GM23248 (cell line): ENCODE measurements around a stretch of chr12.

DNA sequence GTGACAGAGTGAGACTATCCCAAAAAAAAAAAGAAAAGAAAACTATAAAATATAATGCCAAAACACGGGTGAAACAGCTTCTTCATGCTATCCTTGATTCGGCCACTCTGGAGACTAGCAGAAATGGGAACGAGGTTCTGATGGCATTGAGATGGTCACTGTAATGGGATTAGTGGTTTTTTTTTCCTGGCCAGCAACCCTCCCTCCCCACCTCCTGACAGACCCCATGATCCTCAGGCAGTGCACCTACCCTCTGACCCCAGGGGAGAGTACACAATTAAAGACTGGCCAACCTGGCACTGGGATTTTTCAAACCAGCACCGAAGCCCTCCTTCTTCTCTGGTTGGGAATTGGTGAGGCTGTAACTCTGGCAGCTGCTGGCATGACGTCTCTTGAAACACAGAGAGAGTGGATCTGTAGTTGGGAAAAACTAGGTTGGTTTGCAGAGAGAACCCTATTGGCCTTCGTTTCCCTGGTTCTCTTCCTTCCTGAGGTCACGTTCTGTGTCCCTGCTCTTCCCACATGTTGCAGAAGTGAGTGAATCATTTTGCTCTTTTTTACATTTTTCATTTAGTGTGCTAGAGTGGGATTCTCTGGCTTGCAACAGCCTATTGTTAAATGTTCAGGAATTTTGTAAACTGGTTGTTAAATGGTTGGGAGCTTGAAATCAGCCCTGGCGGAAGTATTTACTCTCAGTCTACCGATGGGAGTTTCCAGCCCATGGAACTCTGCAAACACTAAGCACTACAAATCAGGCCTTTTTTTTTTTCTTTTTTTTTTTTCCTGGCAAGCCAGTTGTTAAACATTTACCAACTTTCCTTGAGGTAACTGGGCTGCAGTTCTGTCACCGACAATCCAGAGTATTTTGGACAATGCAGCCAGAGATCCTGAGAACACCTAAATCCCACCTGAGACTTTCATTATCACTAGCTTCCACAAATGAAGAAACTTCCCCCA, 26.7 kb upstream of the CKAP4 start:
- RAMPAGE, long total RNA, result no peak

- RAMPAGE, long total RNA, result no peak
These were observed 50.1 kb downstream of the RFX4 start for GRCh38 chr12:106633015-106633257.

DNA sequence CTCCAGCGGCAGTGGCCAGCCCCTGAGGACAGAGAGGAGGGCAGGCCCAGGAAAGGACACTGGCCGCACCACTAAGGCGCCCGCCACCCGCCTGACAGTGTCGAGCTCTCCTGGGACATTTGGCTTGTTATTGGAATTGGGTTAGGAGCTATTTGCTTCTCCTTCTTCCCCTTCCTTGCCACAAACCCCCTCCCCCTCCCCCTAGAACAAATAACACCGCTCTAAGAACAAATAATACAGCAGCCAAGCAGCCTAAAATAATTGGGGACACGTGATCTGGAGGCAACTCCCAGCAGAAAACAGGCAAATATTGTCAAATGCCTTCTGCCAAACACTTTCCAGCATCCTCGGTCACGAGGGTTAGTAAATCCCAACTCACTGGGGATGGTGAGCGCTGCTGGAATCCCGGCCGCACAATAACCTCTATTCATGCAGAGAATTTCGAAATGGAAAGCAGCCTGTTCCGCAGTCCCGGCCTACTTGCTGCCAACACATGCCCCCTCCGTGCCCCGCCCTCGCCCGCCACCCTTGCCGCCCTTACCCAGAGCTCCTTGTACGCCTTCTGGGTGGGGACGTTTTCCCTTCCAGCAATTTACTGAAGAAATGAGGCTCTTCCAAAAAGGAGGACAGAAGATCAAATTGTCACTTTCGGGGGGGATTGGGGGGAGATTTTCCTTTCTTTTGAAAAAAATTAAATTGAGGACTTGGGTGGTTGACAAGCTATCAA, 62.2 kb downstream of the RFX4 start:
- RAMPAGE, long total RNA, result no peak

DNA sequence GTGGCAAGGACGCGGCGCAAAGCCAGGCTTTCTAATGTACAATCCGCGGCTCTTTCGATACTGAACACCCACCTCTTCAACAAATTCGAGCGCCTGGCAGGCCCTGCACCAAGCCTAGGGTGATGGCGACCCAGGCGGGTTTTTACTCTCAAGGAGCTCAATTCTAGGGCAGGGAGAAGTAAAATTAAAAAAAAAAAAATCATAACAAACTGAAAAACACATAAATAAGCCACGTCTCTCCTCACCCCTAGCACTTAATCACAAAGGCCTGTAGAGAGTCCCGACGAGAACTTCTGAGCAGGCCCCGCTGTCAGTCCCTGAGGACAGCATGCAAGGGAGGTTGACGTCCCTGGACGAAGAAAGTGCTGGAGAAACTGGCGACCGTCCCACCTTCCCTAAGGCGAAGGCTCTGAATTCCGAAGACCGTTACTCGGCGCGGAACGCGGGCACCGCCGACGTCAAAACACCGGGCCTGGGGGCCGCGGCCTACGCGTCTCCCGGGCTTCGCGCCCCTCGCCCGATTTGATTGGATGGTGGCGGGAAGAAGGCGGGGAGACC, 597 bp upstream of the TMEM263 start:
- RAMPAGE, long total RNA, result no peak

GRCh38 chr12:107320802-107321647, 2.8 kb downstream of the ABTB3 start:
- RAMPAGE, long total RNA, result no peak

DNA sequence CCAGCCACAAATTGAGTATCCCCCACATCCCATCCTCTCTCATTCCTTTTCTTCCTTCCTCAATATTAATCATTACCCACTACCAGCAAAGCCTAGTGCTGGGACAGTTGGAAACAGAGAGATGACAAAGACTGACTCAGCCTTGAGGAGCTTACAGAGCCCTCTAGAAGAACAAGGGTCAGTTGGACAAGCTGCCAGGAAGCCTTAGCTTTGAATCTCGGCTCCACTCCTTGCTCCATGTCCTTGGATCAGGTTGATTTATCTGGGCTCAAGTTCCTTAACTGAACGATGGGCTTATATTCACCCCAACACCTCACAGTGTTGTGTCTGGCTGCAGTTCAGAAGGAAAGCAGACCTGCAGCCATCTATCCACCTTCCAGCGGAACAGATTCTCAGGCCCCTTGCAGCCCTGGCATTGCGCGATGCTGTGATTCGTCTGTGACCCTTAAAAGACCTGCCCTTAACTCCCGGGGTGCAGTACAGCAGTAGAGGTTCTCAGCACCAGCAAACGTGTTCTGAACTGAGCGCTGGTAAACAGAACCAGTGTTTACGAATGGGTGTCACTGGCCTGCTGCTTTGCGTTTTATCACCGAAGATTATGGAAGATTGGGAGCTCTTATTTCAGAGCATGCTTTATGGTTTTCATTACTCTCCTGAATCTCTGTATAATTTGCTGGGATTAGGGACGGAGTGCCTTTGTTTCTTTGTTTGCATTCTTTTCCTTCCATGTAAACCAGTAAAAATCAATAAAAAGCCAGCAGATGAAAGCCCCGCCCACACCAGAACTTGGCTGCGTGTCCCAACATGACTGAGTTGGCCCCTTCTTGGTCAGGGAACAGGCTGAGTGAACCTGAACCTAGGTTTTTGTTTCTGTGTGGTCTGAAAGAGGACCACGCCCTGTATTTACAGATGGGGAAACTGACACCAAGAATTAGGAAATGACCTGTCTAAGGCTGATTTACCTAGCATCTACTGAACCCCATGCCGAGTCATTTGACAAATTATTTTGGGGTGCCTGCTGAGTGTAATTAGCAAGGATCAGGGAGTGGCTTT, 61.7 kb downstream of the ABTB3 start:
- RAMPAGE, long total RNA, result no peak

GRCh38 chr12:107392819-107393292, 74.6 kb downstream of the ABTB3 start:
- RAMPAGE, long total RNA, result no peak

DNA sequence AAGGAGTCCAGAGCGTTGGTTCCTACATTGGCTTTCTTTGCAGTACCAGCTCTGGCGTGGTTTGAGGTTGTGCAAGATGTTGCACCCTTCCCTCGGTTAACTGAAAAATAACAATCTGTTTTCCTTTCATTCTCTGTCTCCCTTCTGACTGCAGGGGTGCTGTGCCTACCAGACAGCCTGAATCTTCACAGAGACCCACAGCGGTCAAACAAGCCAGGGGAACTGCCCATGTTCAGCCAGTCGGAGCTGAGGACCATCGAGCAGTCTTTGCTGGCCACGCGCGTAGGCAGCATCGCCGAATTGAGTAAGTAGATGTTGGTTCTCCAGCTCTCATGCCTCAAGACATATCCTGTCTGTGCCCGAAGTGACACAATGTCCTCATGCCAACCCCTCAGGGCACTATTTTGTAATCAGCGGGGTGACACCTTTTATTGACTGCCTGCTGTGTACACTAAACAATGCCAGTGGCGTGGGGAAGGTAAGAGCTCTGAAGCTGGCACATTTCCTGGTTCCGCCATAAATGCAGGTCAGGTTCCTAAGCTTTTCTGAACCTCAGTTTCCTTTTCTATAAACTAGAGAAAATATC, 165.2 kb upstream of the PWP1 start:
- RAMPAGE, long total RNA, result no peak

DNA sequence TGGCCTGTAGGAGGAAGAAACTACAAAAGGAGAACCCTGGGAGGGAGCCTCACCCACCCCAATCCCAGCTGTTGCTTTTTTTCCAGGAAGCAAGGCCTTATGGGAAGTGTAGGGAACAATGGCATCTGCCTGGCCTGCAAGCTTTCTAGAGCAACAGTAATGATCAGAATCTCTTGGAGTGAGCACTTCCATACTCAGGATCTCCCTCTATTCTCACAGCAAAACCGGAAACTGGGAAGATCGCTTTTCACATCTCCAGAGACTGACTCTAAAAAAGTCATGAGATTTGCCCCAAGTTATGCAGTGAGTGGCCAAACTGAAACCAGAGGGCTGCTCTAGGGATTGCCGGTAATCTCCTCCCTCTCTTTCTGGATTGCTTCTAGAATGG, 125.3 kb upstream of the PWP1 start:
- RAMPAGE, long total RNA, result no peak

DNA sequence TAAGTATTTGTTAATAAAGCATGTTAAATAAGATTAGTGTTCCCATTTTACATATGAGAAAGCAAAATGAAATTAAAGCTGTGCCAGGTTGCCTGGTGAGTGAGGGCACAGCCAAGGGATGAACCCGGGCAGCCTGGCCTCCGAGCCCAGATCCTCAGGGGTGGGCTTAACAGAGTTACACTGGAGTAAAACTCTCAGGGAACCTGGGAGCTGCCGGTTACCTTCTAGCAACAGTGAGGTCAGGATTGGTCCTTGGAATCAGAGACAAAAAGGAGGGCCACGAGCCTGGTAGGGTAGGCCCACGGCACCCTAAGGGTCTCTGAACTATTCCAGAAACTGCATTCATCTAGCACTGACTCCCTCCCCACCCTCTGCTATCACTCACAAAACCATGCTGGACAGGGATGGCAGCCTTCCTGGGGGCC, 83.8 kb upstream of the PWP1 start:
- RAMPAGE, long total RNA, result no peak

GRCh38 chr12:107711873-107712601, 26.4 kb downstream of the PWP1 start:
- RAMPAGE, long total RNA, result no peak

DNA sequence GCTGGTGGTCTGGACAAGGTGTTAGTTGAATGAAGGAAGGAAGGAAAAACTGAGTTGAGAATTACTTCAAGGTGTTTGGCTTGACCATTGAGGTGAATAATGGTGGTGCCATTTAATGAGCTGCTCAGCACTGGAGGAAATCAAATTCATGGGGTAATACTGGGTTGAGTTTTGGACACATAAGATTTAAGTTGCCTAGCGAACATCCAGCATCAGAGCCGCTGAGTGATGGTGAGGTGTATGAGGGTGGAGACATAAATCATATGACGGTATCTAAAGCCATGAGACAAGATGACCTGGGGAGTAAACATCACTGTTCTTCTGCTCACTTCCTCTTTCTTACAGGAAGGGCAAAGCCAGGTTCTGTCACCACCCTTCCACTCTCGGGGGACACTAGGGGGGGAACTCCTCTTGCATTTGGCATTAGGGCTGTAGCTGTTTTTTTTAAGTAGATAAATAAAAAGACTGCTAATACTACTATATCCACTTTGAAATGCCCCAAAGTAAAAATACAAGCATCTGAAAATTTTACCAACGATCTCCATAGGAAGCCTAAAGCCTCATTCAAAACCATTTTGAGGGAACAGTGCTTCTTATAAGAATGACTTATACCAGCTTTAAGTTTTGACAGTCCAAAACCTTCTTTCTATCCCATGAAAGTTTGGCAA, 24.0 kb downstream of the PRDM4 start:
- RAMPAGE, long total RNA, result no peak

DNA sequence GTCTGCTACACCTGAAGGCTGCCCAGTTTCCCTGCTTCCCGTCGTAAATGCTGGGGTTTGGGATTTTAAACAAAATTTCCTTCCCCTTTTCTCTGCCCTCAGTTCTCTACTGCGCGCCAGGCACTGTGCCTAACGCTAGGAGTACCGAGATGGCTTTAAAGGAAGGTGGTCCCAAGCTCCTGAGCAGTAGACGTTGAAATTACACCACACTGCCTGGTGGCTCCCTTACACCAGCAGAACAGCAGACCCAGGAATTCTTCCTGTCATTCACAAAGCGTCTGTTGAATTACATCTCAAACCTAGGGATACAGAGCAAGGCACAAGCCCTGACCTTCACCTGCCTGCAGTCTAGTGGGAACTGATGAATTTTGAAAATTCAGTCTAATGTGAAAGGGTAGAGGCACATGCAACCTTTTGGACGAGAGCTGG, 657 bp upstream of the PRDM4 start:
- RAMPAGE, long total RNA, result no peak

DNA sequence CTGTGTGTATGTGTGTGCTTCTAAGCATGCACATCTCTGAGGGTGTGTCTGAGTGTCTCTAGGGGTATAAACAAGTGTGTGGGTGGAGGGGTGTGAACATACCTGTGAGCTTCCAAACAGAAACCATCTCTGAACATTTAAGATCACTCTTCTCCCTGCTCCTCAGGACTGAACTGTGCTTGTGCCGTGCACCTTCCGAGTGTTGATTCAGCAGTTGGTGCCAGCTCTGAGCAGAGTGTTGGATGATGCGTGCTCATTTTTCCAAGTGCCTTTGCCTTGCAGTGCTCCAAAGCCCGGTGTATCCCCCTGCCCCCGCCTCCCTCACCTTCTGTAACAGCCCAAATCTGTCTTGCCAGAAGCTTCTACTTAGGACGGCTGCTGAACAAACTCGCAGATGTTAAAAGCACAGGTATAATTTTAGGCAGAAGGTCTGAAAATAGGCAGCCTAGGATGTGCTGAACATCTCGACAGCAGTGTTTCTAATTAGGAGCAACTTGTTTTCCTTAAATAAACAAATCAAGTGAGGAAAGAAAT, 4.4 kb downstream of the WSCD2 start:
- RAMPAGE, long total RNA, result no peak

GRCh38 chr12:108308192-108308705, 30.9 kb downstream of the CMKLR1 start:
- RAMPAGE, long total RNA, result no peak

GRCh38 chr12:108334138-108334825, 4.8 kb downstream of the CMKLR1 start:
- RAMPAGE, long total RNA, result no peak

- RAMPAGE, long total RNA, result no peak
These were observed 1.7 kb downstream of the CMKLR1 start for GRCh38 chr12:108337354-108337951.

- RAMPAGE, long total RNA, result no peak
These were observed 3.9 kb upstream of the CMKLR1 start for GRCh38 chr12:108343000-108343486.

- RAMPAGE, long total RNA, result no peak
These were observed 59.3 kb upstream of the FICD start for GRCh38 chr12:108455784-108456092.

DNA sequence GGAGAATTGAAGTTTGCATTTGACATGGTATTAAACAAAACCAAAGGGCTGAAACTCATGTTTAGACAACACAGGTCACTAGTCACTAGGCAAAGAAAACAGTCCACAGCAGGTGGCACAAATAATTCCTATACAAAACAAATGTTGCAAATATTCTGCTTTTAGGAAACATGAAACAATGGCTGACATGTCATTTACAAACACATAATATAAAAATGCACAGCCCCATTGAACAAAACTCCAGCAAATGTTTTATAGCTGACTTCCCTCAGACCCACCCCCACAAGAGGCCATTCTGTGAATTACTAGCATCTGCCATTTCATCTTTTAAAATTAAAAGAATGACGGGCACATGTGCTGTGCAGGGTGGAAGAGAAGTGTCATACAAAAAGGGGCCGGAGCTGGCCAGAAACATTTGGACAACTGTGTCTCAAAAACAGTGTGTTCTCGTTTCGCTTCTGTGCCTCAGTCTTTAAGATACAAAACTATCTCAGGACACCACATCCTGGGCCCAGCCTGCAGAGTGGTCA, 7.7 kb downstream of the FICD start:
- RAMPAGE, long total RNA, result no peak